AG09319 (cell line): ENCODE measurements around a stretch of chr9.

DNA sequence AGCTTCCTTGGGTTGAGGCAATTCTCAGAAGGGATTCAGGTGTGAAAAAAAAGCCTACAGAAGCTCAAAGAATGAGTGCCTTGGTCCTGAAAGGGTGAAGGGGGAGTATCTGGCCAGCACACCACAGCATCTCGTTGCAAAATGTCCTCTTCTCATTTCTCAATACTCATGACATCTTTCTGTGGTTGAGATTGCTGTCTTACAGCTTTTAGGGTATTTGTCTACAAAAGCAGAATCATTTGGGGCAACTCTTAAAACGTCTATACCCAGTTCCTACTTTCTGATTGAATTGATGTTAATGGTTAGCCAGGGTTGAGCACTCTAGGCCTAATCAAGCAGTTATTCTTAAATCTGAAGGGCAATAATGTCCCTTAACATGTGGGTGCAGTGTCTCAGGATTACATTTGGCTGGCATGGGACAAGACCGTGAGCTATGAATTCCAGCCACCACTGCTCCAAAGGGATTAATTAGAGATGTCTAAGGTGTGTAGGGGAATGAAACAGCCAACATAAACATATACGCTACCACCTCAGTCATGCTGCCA is 21.2 kb upstream of the PCSK5 start:
- RRBS, result no CpG with 5 or more reads among the region's 4 CpGs

GRCh38 chr9:76026842-76027320 is 136.4 kb downstream of the PCSK5 start:
- RRBS, result no CpG with 5 or more reads among the region's 5 CpGs

- RRBS, result no CpG with 5 or more reads among the region's 4 CpGs
Observed at GRCh38 chr9:76215967-76216381, 178.3 kb downstream of the RFK start.

GRCh38 chr9:76313760-76314275 is 80.4 kb downstream of the RFK start:
- RRBS, result no CpG with 5 or more reads among the region's 3 CpGs

GRCh38 chr9:76442004-76442377 is 17.0 kb upstream of the GCNT1 start:
- RRBS, result no CpG with 5 or more reads among the region's 6 CpGs

GRCh38 chr9:76490595-76491113 is 31.7 kb downstream of the GCNT1 start:
- RRBS, result no CpG with 5 or more reads among the region's 1 CpG

GRCh38 chr9:76495237-76495912 is 36.4 kb downstream of the GCNT1 start:
- RRBS, result no CpG with 5 or more reads among the region's 7 CpGs

- RRBS, result no CpG with 5 or more reads among the region's 4 CpGs
Observed at GRCh38 chr9:76701305-76702016, 204.5 kb downstream of the PRUNE2 start.

GRCh38 chr9:76868618-76869325 is 37.1 kb downstream of the PRUNE2 start:
- RRBS, result no CpG with 5 or more reads among the region's 17 CpGs

GRCh38 chr9:76894987-76895602 is 10.8 kb downstream of the PRUNE2 start:
- RRBS, result no CpG with 5 or more reads among the region's 7 CpGs

GRCh38 chr9:76912385-76913015 is 6.6 kb upstream of the PRUNE2 start:
- RRBS, result no CpG with 5 or more reads among the region's 5 CpGs

DNA sequence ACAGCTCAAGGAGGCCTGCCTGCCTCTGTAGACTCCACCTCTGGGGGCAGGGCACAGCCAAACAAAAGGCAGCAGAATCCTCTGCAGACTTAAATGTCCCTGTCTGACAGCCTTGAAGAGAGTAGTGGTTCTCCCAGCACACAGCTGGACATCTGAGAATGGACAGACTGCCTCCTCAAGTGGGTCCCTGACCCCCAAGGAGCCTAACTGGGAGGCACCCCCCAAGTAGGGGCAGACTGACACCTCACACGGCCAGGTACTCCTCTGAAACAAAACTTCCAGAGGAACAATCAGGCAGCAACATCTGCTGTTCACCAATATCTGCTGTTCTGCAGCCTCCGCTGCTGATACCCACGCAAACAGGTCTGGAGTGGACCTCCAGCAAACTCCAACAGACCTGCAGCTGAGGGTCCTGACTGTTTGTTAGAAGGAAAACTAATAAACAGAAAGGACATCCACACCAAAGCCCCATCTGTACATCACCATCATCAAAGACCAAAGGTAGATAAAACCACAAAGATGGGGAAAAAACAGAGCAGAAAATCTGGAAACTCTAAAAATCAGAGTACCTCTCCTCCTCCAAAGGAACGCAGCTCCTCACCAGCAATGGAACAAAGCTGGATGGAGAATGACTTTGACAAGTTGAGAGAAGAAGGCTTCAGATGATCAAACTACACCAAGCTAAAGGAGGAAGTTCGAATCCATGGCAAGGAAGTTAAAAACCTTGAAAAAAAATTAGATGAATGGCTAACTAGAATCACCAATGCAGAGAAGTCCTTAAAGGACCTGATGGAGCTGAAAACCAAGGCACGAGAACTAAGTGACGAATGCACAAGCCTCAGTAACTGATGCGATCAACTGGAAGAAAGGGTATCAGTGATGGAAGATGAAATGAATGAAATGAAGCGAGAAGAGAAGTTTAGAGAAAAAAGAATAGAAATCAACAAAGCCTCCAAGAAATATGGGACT is 231.8 kb downstream of the VPS13A start:
- RRBS, result no CpG with 5 or more reads among the region's 9 CpGs

DNA sequence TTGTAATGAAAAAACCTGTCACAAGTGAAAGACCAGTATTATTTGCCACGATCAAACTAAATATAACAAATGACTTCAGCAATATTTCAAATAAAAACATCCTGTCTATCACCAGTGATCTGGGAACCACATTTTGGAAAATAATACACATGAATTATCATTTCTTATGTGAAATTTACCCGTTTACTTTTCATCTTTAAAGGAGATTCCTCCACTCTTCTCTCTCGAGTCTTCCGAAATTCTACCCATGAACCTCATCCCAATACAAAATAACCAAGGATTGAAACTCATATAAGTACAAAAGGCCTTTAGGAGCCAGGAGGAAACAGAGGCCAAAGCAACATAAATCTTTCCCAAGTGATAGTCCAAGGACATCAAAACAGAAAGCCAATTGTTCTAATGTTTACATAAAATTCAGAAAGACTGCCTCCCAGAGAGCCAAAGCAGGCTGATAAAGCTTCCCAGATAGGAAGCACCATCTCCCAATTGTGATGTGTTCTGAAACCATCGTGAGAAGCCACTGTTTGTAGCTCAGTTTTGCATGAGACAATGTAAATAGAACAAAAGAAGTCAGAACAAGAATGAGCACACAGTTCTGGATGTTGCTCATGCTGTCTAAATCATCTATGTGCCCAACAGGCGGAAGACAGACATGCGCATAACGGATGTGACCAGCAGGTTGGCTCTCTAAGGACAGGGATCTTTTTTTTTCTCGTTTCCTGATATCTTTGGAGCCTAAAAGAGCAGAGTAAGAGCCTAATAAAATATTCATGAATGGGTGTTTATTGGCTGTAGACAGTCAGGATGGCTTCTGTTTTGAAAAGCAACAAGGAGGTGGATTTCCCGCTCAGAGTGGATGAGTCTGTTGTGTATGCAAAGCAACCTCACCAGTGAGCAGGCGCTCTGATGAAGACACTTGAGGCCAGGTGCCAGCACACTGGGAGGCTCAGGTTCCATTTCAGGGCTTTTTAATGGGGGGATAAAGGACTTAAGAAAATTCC is 113.8 kb downstream of the GNA14 start:
- RRBS, result no CpG with 5 or more reads among the region's 11 CpGs

- RRBS, result no CpG with 5 or more reads among the region's 6 CpGs
Observed at GRCh38 chr9:77770275-77770750, 122.2 kb upstream of the GNA14 start.

DNA sequence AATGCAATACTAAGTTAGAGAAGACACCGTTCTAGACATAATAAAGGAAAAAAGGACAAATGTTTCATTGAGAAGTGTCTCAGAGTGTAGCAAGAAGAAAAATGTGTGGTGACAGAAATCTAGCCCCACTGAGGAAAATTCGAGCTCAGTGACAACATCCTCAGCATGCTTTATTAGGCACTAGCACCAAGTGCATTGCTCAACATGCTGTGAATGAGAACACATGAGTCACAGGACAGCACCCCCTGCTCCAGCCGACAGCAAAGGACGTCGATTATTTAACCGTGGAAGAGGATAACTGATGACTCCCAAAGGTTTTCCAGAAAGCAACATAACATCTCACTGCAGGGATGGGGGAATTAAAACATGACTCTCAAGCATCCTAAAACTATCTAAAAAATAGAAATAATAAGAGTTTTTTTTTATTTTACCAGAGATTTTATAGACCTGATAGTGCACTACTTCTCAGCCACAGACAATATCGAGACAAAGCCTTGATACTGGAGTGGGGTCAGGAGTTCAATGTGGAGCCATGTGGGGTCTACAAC is 182.6 kb downstream of the GNAQ start:
- RRBS, result no CpG with 5 or more reads among the region's 7 CpGs

DNA sequence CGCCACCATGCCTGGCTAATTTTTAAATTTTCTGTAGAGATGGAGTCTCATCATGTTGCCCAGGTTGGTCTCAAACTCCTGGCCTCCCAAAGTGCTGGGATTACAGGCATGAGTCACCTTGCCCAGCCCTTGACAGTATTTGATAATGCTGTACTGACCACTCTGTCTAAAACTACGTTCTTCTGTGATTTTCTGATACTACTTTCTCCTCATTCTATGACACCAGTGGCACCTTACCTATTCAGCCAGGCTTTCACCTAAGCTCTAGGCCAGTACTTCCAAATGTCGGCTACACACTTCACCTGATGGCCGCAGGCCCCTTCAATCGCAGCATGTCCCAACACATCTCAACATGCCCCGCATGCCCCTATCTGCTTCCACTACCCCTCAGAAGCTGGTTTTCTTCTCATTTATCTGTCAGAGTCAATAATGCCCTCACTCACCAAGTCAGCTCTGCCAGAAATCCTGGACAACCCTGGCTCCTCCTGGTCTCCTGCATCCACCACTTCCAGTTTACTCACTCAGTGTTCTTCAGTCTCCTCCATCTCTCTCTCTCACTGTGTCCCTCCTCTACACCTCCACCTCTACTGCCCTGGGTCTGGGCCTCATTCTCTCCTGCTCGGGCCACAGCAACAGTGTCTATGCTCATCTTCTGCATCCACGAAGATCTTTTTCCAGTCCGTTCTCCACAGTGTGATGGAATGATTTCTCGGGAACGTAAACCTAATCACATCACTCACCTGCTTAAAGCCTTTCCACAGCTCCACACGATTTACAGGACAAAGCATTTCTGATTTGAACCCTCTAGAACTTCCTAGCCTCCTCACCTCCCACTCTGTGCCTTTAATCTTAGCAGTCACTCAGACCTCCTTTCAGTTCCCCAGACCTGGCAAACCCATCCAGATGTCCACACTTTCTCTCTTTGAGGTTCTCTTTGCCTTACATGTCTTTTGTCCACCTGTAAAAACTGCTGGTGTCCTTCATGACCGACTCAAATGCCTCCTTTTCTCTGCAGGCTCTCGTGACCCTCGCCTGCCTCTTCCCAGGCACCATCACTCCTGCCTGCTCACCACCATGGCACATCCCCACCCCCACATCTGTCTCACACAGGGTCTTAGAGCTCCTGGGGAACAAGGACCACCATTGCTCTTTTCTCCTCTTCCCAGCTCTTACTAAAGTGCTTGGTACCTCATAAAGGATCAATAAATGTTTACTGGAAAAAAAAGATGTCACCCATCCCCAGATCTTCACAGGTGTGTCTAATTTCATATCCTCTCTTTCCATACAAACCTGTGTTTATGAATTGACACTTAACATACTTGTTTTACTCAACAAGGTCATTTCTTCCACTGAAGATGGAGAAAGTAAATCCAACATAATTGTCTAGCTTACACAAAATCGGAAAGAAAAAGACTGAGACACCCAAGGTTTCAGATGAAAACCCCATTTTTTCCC is 181.3 kb downstream of the GNAQ start:
- RRBS, result no CpG with 5 or more reads among the region's 16 CpGs

DNA sequence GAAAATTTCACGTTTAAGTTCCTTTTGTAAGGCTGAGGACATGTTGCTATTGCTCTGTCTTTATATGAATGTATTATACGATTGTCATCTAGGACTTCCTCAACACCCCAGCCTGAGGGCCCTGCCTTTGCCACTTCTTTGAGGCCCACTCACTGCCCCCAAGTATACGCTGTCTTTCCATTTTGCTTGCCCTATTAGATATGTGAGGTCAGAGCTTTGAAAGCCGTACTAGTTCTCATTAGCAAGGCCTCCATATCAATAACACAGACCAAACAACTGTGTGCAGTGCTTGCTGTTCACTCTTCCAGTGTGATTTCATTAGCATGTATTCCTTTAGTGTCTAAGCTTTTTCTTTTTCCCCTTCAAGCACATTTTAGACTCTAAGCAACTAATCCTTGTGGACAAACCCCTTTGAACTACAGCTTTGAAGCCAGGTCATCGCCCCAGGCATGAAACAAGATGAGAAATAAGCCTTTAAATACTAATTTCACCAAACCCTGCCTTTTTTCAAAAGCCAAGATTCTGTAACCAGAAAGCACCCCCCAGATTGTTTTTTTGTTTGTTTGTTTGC is 140.0 kb downstream of the GNAQ start:
- RRBS, result no CpG with 5 or more reads among the region's 5 CpGs

DNA sequence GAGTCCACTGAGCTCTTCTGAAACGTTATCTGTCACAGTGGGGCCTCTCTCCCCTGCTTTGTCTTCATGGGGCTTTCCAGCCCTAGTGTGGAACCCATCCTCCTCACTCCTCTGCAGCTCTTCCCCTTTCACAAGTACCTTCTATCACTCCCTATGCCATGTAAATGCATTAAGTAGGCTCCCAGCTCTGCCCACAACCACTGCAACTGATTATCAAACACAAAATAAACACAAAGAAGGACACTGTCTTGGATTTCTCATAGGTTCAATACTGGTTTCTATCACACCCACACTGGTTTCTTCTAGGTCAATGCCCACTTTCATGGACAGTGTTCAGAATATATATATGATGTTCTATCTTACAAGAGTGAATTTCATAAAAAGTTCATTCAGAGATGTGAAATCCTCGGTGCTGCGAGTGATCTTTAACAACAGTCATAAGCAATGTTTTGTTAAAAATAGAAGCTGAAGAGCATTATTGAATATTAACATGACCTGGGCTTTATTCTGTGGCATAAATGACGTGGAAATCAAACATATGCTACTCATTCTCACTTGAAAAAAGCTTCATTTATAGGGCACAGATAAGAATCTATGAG is 139.3 kb downstream of the GNAQ start:
- RRBS, result no CpG with 5 or more reads among the region's 4 CpGs

GRCh38 chr9:77921880-77922343 is 109.7 kb downstream of the GNAQ start:
- RRBS, result no CpG with 5 or more reads among the region's 4 CpGs